Subcutaneous preadipocyte (primary cell): Measurements from ENCODE around the gene CCDC63.

DNA sequence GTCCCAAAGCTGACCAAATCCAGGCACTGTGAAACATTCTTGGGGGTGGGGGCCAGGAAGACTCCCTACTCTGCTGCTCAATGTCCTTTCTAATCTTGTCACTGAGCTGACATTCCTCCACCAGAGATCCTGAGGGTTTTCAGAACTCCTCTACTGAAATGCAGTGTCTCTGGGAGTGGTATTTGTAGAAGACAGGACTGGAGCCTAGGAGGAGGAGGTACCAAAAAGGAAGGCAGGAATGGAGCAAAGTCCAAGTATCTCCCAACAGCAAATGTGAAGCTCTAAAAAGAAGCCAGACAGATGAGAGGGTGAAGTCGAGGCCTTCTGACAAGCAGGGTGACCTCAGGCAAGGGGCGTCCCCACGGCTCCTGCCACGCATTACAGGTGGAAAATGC is 15.6 kb downstream of the KCTD10 start:
- CAGE, long polyA plus RNA, result no peak

DNA sequence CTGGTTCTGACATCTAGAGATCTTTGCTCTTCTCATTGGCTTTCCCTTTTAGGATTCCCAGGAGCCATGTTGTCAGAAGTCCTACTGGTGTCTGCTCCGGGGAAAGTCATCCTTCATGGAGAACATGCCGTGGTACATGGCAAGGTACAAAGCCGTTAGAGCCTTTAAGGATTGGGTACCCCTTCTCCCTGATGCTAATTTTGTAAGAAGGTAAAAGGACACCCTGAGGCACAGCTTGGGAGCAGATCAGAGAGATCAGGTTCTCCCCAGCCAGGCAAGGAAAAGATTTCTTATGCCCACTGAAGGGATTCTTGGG is 1.1 kb downstream of the MVK start:
- CAGE, long polyA plus RNA, result no peak

DNA sequence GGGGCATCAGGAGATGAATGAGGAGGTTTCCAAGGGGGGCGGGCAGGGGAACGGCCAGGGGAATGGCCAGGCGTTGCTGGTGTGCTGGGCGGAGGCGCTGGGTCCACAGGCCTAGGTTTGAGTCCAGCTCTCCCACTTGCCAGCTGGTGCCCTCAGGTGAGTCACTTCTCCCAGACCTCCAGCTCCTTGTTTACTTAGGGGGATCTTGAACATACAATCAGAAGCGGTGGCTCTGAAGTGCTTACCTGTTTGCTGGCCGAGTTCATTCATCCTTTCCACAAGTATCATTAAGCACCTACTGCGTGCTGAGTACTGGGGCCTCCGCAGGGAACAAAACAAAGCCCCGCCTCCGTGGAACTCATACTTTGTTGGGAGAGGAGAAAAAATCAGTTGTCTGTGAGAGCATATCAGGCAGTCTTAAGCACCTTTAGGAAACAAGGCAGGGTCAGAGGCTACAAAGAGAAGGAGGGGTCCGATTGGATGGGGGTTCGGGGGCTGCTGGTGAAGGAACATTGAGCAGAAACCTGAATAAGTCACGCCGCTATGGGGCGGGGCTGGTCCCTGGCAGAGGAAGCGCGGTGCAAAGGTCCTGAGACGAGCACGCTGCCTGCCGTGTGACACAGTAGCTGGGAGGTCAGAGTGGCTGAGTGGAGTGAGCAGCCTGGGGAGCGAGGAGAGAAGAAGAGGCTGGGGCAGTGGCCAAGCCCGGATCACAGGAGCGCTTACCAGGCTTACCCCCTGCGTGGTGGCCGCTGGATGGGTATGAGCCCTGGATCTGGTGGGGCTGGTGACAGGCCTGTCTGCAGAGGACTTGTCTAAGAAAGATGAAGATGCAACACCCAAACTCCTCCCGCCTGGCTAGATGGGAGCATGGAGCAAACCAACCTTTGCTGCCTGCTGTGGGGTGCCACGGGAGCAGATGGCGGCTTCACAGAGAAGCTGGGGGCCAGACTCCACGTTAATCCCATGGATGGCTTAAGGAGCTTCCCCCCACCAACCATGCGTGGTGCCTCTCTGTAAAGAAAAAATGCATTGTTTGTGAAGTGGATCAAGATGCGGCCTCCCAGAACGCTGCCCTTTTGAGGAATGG is 15.2 kb downstream of the MVK start:
- CAGE, long polyA plus RNA, result no peak

- CAGE, long polyA plus RNA, result no peak
Measured at GRCh38 chr12:109857497-109857934, 22.8 kb downstream of the GLTP start.

DNA sequence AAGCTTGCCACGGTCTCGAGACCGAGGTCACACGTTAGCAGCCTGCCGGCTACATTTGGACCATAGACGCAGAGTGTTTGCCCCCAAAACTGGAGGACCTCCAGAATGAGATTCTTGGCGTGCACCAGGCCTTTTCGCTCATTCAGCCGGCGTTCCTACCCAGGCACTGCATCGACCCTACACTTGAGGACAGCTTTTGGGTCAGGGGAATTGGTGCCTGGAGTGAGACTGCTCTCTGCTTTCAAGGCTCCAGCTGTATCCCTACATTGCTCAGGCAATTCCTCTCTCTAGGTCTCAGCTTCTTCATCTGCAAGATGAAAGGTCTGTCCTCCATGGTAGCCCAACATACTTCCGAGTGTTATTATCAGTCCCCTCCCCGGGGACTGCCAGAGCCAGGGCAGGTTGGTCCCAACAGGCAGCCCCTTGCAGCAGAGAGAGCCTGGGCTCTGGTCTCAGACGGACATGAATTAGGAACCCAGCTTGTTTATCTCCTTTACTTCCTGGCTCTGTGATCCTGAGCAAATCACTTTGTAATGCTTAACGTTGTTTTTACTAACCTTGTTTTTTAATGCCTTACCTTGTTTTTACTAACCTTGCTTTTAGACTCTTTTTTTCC is 773 bp downstream of the TCHP start:
- CAGE, long polyA plus RNA, result no peak

DNA sequence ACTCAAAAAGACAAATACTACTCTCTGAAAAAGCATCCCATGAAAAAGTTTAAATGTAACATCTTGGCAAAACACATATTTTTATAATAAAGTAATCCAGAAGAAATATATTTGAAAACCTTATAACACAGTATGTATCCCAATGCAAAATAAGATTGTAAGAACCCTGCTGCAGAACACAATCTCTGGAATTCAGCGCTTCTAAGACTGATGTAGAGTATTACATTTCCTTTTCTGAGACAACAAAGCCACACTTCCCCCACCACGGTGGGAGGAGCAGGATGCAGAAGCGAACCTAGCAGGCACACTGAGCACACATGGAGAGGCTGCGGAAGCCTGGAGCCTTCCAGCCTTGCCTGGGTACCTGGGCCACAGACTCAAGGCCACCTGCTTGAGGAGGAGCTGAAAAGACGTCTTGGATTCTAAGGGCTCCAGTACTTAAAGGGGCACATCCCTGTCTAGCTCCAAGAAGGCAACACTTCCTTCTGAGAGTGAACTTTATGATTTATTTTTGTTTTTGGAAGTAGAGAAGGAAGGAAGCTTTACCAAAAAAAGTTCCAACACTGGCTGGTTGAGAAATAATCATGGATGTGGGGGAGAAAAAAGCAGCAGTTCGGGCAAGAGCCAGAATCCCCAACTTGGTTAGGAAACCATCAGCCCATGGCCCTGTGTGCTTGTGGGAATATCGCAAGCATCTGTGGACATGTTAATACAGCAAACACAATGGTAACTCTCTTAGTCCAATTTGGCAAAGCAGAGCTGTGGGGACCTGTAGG is 46.5 kb downstream of the TCHP start:
- CAGE, long polyA plus RNA, result no peak

GRCh38 chr12:110023307-110024367 is 24.4 kb downstream of the ANKRD13A start:
- CAGE, long polyA plus RNA, result no peak

- CAGE, long polyA plus RNA, result no peak
Measured at GRCh38 chr12:110024368-110024822, 23.9 kb downstream of the C12orf76 start.

DNA sequence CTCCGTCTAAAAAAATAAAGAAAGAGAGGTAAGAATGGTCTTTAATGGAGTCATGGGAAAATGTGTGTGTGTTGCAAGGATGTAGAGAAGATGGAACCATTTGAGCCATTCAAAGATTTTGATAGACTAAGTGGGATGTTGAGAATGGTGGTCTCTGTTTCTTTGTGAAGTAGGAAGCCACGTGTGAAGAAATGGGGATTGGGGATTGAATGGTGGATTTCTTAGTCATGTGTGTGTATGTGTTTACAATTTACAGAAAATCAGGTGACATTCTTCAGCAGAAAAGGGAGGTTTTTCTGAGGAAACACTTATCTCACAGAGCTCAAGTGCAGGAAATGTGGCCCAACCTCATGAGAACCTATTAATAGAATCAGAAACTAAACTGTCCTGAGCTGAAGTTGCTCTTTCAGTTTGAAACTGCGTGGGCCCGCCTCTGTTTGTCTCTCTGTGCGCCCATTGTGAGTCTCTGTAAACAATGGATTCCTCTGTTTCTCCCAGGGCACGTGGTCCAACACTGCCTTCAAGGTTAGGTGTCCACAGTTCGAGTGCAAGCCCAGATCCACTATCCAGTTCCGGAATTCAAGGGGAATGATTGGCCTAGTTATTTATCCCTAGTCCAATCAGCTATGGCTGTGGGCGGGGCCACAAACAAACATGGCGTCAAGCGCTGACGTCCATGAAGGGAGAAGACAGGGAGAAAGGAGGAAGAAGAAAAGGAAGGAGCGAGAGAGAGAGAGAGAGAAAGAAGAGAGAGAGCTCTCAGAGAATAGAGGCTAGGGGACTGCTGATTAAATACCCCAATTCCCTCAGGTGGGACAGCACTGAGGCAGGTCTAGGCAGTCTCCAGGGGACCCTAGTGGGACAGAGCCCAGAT is 31.2 kb upstream of the C12orf76 start:
- CAGE, long polyA plus RNA, result no peak

DNA sequence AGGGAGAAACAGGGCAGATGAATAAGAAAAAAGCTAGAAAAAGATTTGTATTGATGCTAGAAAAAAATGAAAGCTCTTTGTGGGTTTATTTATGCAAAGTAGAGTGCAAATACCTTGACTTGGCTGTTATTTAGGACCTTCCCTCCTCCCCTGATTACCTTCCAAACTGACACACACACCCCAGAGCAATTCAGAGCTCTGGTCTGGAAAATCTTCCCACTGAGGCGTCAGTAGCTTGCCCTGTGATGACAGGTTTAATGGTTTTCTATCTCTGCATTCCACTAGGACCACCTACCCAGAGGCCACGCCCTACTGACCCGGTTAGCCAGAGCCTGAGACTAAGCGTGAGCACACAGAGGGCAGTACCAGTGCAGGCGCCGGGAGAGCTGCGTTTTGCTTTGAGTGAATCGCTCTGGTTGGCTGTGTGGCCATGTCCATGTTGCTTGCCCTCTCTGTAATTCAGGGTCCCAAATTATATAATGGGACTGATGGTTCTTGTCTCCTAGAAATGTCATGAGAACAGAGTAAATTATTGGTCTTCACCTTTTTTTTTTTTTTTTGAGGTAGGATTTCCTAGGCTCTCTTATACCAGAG is 36.2 kb upstream of the ATP2A2 start:
- CAGE, long polyA plus RNA, result no peak

DNA sequence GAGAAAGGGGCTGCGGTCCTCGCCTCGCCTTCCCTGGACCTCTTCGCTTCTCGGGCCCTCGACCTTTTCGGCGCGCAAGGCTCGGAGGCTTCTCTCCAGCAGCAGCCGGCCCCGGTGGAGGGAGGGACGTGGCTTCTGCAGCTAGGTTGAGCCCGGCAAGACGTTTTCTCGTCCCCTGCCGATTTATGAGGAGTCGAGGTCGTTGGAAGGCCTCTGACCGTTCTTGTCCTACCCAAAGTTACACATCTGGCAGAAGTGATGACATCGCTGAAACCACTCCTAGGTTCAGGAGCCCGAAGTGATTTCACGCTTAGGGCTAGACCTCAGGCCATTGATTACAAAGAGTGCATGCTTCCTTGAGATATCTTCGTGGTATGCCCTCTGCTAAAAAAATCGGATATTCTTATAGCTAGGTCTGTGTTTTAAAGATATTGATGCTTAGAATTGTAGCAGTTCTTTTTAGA is 1.0 kb downstream of the ATP2A2 start:
- CAGE, long polyA plus RNA, result no peak

- CAGE, long polyA plus RNA, result no peak
Measured at GRCh38 chr12:110282520-110282924, 1.5 kb downstream of the ATP2A2 start.

- CAGE, long polyA plus RNA, result no peak
Measured at GRCh38 chr12:110284217-110285267, 3.5 kb downstream of the ATP2A2 start.

GRCh38 chr12:110288979-110289601 is 8.0 kb downstream of the ATP2A2 start:
- CAGE, long polyA plus RNA, result no peak

DNA sequence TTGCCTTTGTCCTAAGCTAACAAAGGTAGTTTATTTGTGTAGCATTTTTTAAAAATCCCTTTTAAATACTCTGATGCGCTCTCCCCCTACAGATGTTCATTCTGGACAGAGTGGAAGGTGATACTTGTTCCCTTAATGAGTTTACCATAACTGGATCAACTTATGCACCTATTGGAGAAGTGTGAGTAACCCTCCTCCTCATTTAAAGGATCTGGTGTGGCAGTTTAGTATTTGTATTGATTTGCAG is 51.4 kb downstream of the ATP2A2 start:
- CAGE, long polyA plus RNA, result no peak

GRCh38 chr12:110343085-110343938 is 60.2 kb downstream of the ANAPC7 start:
- CAGE, long polyA plus RNA, result no peak

- CAGE, long polyA plus RNA, result no peak
Measured at GRCh38 chr12:110353178-110353748, 50.2 kb downstream of the ANAPC7 start.

DNA sequence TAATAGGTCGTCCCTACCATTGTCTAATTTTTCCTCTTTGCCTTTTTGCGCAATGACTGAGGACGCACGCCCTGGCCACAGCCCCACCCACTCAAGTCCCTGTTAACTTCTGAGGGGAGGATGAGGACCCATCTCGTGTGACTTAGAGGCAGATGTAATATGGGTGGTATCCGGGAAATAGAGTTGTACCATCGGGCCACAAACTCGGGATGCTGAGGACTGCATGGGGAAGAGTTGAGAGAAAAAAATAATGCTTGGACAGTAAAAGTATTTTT is 240 bp downstream of the RAD9B start:
- CAGE, long polyA plus RNA, result no peak

- CAGE, long polyA plus RNA, result no peak
Measured at GRCh38 chr12:110583563-110583765, 346 bp upstream of the PPTC7 start.

DNA sequence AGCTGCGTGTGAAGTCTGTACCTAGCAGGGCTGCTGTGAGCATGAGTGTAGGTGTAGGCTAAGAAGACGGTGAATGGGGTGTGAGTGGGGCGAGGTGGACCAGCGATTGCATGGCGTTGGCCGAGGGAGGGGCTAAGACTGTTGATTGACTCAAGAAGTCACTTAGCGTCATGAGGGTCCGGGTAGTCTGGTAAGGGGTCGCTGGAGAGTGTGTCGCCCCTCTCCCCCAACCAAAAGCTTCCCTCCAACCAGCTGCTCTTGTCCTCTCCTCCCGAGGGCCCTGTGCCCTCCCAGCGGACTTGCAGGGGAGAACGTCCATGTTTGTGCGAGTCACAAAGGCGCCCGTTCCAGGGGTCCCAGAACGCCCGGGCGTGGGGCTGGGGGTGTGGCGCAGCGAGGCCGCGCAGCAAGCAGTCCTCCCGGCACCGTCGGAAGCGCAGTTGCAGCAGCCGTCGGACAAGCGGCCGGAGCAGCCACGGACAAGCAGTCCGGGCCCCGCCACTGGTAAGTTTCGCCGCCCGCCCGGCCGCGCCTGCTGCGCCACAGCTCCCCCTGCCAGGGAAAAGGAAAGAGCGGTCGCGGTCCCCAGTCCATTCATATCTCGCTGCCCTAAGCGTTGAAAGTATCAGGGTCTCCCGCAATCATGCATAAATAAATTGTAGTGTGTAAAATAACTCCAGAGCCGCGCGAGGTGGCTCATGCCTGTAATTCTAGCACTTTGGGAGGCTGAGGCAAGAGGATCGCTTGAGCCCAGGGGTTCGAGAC is at the start of gene CCDC63:
CCDC63 (plus strand) TSS at position 386 of the 765 bp plus-strand sequence.
- CAGE, long polyA plus RNA, result no peak